Fibroblast of the aortic adventitia (primary cell): ENCODE measurements around a stretch of chr7.

GRCh38 chr7:149285621-149286184 lies 23.7 kb downstream of the ZNF783 start:
- CAGE, long polyA plus RNA: no peak

GRCh38 chr7:149564414-149564878 lies 66.8 kb upstream of the ZNF746 start:
- CAGE, long polyA plus RNA: no peak

GRCh38 chr7:149588198-149589281 lies 90.9 kb upstream of the ZNF746 start:
- CAGE, long polyA plus RNA: no peak

DNA sequence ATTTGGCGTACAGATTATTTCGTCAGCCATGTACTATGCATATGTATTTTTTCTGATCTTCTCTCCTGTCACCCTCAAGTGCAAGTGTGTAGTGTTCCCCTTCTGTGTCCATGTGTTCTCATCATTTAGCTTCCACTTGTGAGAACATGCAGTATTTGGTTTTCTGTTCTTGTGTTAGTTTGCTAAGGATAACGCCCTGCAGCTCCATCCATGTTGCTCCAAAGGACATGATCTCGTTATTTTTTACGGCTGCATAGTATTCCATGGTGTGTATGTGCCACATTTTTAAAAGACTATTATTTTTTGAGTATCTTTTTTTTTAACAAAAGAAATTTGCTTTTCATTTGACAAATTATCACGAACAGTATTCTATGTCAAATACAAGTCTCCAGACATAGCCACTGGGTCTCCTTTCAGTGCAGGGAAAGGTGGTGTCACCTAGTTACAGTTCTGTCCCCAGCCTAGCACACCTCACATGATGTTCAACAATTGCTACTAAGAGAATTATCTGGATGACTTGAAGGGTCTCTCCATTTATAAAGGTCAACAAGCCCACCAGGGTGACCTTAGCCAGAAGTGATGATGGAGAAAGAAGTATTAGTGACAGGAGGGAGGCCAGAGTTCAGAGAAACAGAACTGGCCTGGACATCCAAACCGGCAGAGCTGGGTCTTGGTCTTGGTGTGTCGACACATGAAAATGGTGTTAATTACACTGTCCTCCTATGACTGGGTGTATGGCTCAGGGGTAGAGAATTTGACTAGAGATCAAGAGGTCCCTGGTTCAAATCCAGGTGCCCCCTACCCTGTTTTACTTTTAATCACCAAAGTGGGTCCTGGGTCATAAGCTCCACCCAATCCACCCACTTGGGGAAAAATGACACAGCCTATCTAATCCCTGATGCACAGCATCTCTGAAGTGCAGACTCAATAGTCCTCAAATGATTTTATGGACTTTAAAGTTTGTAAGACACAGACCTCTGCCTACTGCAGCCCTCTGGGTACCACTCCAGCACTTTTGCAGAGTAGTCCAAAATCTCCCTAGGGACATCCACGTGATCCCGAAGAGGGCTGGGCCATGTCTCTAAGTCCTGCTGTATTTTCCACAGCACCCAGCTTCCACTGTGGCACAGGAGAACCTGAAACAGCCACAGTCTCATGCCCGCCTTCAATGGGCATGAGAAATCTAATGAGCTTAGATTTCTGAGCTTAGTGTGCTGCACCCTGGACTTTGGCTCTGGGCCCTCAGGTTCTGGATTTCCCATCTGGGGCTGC lies 106.7 kb upstream of the KRBA1 start:
- CAGE, long polyA plus RNA: no peak

DNA sequence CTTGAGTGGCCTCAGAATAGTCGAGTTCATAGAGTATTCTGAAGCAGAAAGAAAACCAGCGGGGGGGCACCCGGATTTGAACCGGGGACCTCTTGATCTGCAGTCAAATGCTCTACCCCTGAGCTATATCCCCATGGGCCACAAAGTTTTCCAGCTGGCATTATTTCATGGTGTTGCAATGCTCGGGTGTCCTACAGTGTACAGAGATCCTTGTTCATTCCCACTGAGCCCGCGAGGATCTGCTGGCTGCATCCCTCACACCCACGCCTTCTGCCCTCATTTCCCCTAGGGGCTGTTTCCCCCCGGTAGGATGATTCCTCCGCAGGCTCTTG lies 23.7 kb upstream of the KRBA1 start:
- CAGE, long polyA plus RNA: no peak

DNA sequence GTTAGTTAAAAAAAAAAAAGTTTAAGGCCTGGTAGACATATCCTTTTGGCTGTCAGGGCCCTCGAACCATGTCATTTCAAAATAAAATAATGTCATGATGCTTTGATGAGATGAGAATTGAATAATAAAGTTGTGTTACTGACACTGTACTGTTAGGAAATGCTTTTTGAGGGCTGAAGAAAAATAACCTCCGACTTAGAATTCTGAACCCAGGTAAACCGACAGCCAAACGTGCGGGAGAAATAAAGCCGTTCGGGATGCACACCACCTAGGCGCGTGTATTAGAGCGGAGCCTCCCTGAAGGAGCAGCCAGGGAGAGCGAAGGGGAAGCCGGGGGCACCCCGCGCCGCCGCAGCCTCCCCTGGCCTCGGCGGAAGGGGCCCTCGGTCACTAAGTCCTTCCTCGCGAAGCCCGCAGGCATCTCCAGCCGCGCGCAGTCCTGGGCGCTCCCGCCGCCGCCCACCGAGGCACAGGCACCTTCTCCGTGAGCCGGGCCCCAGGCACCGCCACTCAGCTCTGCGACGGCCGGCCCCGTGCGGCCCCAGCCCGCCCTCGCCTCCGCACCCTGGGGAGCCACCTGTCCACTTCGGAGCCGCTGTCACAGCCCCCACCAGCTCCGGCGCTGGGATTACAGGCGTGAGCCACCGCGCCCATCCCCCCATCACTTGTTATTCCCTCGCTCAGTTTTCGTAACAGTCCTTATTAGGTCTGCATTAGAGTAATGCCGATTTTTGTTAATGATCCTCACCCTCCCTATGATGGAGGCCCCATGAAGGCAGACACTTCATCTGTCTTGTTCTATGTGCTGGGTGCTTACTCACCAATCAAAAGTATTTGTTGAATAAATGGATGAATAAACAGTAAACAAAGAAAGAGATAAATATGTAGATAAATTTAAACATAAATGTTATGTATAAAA lies 22.2 kb upstream of the KRBA1 start:
- CAGE, long polyA plus RNA: no peak

- CAGE, long polyA plus RNA: no peak
These were observed 3.0 kb downstream of the ZNF775 start for GRCh38 chr7:150382109-150382644.

- CAGE, long polyA plus RNA: no peak
These were observed 5.5 kb downstream of the ZNF775 start for GRCh38 chr7:150384585-150385034.

- CAGE, long polyA plus RNA: no peak
These were observed 14.9 kb upstream of the GIMAP8 start for GRCh38 chr7:150435094-150436453.

- CAGE, long polyA plus RNA: no peak
These were observed 16.2 kb downstream of the GIMAP8 start for GRCh38 chr7:150466349-150467243.

GRCh38 chr7:150563876-150564532 lies 3.2 kb upstream of the GIMAP4 start:
- CAGE, long polyA plus RNA: no peak

DNA sequence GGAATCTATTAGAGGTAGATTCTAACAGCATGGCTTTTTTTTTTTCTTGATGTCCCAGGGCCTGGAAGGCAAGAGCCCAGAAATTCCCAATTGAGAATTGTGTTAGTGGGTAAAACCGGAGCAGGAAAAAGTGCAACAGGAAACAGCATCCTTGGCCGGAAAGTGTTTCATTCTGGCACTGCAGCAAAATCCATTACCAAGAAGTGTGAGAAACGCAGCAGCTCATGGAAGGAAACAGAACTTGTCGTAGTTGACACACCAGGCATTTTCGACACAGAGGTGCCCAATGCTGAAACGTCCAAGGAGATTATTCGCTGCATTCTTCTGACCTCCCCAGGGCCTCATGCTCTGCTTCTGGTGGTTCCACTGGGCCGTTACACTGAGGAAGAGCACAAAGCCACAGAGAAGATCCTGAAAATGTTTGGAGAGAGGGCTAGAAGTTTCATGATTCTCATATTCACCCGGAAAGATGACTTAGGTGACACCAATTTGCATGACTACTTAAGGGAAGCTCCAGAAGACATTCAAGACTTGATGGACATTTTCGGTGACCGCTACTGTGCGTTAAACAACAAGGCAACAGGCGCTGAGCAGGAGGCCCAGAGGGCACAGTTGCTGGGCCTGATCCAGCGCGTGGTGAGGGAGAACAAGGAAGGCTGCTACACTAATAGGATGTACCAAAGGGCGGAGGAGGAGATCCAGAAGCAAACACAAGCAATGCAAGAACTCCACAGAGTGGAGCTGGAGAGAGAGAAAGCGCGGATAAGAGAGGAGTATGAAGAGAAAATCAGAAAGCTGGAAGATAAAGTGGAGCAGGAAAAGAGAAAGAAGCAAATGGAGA lies 5.1 kb downstream of the GIMAP4 start:
- CAGE, long polyA plus RNA: no peak

DNA sequence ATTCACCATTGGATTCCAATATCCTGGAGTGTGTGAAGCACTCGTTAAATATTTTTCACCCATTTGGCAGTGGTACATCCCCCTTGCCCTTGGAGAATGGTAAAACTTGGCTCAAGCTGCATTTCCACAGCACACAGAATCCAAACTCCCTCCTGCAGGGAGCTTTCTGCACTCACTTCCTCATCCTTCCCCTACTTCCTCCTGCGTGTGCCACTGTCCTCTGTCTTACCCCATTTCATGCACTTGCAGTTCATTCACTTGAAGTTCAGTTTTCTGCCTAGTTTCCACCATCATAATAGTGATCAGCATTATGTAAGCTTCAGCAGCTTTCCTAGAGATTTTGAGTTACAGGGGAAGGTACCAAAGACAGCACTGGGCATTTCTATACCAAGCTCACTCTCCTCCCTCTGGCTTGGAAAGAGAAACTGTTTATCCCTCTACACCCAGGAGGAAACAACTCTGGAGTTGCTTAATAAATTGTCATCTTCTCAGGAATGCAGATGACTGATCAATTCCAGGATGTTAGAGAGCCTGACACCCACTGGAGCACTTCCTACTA lies 19.3 kb downstream of the GIMAP4 start:
- CAGE, long polyA plus RNA: no peak

GRCh38 chr7:150626411-150626933 lies 5.7 kb downstream of the GIMAP6 start:
- CAGE, long polyA plus RNA: no peak

GRCh38 chr7:150738197-150739355 lies 1.4 kb downstream of the GIMAP5 start:
- CAGE, long polyA plus RNA: no peak

DNA sequence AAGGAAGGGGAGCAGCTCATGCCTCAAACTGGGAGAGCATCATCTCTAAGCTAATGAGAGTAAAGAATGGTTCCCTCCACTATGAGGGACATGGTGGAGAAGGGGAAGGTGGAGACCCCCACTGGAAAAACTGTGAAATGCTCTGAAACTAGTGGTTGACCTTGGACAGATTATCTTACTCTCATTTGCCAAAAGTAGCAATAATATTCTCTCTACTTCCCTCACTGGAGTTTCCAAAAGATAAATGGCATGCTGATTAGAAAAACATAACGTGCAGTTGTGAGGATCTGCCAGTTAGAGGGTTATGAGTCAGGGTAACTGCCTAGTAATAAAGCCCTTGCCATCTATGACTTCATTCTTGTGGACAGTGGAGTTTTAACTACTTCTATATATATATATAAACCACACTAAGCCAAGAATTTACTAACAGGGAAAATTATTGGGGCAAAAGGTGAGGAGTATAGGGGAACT lies 17.0 kb downstream of the GIMAP5 start:
- CAGE, long polyA plus RNA: no peak

DNA sequence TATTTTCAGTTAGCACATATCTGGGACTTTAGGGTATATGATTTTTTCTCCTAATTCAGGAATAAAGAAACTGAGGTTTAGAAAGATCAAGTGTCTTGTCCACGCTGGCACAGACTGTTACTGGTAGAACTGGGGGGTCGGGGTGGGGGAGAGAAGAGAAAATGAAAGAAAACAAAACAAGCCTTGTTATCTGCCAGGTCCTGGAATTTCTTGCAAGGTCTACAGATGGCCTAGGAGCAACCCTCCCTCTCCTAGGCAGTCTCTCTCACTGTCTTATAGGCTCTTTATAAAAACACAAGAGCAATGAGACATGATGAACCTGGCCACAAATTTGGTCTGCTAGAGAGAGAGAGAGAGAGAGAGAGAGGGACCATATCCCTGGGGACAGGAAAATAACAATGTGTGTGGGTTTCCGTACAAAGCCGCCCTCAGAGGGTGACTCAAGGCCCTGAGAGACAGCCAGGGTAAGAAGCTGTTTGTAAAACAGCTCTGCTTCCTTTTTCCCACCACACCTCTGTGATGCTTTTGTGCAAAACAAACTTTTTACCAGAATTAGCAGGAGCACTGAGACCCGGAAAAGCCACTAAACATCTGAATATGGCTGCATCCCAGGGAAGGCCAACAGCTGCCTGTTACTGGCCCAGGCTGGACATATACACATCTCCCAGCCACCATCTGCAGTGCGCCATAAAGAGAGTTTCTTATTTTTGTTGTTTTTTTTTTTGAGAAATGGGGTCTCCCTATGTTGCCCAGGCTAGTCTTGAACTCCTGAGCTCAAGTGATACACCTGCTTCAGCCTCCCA lies 18.3 kb downstream of the GIMAP5 start:
- CAGE, long polyA plus RNA: no peak

DNA sequence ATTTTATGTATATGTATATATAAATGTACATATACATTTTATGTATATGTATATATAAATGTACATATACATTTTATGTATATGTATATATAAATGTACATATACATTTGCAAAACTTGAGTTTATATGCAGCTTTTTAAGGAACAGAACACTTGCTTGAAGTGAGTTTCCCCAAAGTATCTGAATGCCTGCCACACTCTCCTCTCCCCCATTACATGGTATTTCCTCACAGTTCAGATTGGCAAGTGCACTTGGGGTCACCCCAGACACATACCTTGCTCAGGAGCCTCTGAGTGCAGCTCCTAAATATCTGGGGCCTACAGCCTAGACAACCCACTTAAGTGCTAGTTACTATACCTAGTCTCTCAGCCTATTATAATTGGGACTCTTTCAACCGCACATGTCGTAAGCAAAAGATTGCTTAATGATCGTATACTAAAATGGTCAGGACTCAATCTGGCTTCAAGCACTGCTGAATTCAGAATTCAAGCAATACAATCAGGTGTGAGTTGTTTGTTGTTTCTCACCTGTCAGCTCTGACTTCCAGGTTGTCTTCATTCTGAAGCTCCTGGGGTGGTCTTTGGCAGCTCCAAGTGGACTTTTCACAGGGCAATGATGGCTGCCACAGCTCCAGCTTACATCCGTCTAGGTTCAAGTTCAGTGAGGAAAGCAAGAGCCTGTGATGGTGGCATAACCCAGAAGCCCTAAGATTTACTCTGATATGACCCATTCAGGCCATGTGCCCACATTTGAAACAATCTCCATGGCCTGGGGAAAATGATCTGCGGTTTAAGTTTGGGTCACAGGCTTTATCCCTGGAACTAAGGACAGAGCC lies 19.8 kb downstream of the TMEM176B start:
- CAGE, long polyA plus RNA: no peak

DNA sequence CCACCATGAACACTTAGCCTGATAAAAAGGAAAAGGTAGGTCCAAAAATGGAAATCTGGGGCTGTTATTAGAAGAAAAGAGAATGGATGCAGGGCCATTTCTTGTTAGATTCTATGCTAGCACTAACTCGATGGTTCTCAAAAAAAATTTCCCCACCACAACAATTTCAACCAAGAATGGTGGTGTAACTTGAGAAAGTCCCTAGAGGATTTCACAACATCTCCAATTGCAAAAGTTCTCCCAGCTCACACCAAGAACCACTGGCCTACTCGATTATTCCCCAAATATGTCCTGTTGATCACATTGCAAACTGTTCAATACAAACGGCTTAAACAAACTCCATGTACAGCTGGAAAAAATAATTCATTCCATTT lies 19.2 kb downstream of the TMEM176B start:
- CAGE, long polyA plus RNA: no peak

- CAGE, long polyA plus RNA: no peak
These were observed 16.0 kb downstream of the TMEM176B start for GRCh38 chr7:150783967-150784701.